ENCODE measurements around a stretch of chr7.

- RRBS: no CpG with 5 or more reads among the region's 11 CpGs
These were observed 50.2 kb upstream of the FAM20C start for GRCh38 chr7:142135-142632.

GRCh38 chr7:212969-213605, 20.7 kb downstream of the FAM20C start:
- RRBS: no CpG with 5 or more reads among the region's 16 CpGs

- RRBS: no CpG with 5 or more reads among the region's 36 CpGs
These were observed 33.9 kb downstream of the FAM20C start for GRCh38 chr7:226011-227007.

DNA sequence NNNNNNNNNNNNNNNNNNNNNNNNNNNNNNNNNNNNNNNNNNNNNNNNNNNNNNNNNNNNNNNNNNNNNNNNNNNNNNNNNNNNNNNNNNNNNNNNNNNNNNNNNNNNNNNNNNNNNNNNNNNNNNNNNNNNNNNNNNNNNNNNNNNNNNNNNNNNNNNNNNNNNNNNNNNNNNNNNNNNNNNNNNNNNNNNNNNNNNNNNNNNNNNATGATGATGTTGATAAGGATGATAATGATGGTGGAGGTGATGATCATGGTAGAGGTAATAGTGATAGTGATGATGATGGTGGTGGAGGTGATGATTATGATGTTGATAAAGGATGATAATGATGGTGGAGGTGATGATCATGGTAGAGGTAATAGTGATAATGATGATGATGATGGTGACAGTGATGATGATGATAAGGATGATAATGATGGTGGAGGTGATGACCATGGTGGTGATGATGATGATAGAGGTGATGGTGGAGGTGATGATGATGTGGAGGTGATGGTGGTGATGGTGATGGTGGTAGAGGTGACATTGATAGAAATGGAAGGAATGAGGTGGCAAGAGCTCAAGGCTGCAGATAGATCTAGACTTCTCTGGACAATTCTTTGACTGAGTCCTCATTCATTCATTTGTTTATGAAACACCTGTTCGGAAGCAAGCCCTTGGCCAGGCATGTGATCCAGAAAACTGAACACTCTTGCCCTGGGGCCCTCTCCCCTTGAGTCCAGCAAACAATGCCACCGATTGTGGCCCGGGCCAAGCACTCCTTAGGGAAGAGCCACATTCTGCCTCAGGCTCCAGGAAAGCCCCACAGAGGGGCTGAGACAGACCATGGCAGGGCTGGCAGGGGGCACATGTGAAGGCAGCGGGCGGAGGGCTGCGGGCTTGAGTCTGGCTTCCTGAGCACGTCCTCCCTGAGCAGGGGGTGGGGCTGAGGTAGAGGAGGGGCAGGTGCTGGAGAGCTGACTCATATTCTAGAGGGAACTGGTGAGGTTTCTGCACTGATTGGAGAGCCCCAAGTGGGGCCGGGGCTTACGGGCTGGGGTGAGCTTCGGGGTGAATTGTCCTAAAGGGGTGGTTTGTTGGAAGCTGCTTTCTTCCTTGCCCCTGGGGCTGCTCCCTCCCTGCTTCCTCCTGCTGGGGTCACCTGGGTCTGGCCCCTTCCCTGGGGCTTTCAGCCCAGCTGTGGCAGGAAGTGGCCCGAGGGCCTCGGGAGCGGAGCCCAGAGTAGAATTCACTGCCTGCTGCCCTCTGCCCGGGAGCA, 48.1 kb downstream of the FAM20C start:
- RRBS: no CpG with 5 or more reads among the region's 14 CpGs

GRCh38 chr7:245070-245657, 44.8 kb upstream of the FOXL3 start:
- RRBS: no CpG with 5 or more reads among the region's 25 CpGs

DNA sequence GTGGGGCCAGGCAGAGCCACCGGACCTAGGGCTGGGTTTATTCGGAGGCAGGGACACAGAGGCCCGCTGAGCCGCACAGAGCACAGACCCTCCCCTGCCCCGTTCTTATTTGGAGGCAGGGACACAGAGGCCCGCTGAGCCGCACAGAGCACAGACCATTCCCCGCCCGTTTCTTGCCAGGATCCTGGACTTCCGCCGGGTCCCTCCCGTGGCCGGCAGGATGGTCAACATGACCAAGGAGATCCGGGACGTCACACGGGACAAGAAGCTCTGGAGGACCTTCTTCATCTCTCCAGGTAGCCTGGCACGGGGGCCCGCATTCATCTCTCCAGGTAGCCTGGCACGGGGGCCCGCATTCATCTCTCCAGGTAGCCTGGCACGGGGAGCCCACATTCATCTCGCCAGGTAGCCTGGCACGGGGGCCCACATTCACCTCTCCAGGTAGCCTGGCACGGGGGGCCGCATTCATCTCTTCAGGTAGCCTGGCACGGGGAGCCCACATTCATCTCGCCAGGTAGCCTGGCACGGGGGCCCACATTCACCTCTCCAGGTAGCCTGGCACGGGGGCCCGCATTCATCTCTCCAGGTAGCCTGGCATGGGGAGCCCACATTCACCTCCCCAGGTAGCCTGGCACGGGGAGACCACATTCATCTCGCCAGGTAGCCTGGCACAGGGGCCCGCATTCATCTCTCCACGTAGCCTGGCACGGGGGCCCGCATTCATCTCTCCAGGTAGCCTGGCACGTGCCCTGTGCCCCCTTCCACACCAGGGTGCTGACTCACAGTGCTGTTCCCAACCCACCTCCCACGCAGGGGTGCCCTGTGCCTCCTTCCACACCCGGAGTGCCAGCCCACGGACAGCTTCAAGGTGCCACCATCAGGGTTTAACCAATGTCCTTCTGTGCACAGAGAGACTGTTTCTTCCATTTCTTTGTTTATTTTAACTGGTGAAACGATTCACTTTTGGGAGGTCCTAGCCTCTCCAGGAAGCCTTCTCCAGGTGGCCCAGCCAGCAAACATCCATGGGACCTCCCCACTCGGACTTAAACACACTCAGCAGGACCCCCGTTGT, 41.5 kb upstream of the FOXL3 start:
- RRBS: no CpG with 5 or more reads among the region's 43 CpGs

- RRBS: 94% methylated on average over 3 of the region's 20 CpGs
These were observed 39.0 kb upstream of the FOXL3 start for GRCh38 chr7:251056-251353.

DNA sequence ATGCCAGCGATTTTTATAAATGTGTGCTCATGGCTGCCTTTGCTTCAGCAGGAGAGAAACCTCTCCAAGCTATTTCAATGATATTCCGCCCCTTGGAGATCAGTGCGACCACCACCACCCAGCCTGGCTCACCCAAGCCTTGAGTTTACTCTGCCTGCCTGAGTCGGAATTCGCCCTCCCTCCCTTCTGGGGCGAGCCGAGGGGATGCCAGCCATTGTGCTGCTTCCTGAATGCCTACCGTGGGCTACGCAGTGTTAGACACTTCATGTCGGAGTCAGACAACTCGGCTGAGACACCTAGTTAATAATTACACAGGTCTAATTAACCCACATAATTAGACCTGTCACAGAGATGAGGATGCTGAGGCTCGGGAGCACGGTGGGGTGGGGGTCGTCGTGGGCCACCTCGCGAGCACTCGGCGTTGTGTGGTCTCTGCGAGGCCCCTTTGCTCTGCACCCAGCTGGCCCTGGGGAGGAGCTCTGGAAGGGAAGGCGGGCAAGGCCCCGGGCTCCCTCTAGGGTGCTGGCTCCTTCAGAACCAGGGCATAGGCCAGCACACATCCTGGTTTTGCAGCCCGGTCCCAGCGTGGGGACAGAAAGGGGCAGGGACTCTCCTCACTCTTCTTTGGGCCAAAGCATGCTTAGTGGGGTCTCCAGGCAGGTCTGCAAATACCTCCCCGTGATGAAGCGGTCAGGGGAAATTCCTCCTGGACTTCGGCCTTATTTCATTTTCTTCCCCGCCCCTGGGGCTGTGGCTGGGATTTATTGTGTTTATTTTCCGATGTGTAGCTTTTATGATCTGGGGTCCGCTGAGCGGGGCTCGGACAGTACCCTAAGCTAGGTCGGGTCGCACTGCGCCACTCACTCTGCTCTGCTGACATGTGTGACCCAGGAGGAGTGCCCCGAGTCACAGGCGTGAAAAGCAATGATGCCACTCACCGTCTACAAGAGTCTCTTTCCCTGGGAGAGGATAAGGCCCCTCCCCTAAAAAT, 5.1 kb upstream of the FOXL3 start:
- RRBS: 82% methylated on average over 2 of the region's 38 CpGs

DNA sequence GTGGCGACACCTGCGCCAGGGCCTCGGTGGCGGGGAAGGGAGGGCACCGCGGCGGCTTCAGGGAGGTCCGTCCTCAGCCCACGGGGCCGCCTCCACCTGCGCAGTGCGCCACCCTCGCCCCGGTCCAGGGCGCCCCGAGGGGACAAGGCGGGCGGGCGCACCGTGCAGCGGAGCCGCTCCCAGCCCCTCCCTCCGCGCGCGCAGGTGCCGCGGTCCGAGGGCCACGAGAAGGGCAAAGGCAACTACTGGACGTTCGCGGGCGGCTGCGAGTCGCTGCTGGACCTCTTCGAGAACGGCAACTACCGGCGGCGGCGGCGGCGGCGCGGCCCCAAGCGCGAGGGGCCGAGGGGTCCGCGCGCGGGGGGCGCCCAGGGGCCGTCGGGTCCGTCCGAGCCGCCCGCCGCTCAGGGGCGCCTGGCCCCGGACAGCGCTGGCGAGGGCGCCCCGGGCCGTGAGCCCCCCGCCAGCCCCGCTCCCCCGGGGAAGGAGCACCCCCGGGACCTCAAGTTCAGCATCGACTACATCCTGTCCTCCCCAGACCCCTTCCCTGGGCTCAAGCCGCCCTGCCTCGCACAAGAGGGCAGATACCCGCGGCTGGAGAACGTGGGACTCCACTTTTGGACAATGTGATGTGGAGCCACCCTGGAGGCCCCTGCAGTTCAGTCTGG, 1.0 kb downstream of the FOXL3 start:
- RRBS: 20% methylated on average over 26 of the region's 78 CpGs

GRCh38 chr7:321334-322049, 31.5 kb downstream of the FOXL3 start:
- RRBS: 93% methylated on average over 3 of the region's 21 CpGs

- RRBS: 92% methylated on average over 8 of the region's 23 CpGs
These were observed 50.7 kb downstream of the FOXL3 start for GRCh38 chr7:340622-341093.

DNA sequence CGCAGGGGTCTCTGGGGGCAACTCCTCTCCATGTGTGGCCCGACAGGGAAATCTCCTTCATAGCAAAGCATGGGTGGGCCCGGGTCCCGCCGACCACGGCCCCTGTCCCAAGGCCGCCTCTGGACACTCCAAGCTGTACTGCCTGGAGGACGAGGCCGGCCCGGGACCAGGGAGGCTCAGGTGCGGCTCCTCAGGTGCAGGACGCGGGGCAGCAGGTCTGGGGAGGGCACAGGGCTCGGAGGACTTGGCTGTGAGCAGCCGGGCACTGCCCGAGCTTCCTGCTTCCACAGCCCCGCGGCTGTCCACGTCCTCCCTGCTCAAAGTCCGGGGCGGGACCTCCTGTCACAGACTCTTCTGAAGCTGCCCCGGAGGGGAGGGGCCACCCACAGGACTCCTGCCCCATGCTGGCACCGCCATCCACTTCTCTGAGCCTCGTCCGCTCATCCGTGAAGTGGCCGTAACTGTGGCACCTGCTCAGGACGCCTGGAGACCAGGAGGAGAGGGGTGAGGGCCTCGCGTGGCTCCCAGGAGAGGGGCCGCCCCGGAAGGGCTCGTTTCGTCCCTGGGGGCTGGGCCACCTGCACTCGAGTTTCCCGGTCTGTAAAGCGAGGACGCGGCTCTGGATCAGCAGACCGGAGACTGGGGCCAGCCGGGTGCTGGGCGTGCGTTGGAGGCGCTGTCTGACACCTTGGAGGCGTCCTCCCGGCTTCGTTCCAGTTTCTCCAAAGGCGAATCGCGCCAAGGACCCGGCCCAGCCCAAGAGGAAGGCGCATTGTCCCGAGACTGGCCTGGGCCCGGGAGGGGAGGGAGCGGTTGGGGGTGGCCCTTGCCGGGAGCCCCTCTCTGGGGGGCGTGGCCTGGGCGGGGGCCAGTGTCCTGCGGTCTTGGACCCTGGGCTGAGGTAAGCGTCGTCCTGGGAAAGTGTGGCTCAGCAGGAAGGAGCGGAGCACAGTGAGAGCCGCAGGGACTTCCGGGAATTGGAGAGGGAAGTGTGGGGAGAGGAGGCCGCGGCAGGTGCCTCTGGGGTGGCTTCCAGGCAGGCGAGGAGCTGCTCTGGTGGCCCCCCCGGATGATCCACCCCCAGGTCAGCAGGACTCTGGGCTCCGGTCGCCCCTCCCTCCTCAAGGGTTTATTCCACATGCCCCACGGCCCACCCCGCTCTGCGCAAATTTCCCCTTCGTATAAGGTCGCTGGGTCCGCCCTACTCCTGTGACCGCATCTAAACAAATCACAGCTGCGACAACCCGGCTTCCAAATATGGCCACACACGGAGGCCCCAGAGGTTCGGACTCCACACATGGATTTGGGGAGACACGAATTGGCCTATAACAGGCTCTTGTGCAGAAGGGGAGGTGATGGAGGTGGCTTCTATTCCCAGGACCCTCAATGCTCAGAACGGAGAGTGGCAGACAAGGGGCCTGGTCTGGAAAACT, 89.6 kb downstream of the FOXL3 start:
- RRBS: 49% methylated on average over 46 of the region's 83 CpGs

DNA sequence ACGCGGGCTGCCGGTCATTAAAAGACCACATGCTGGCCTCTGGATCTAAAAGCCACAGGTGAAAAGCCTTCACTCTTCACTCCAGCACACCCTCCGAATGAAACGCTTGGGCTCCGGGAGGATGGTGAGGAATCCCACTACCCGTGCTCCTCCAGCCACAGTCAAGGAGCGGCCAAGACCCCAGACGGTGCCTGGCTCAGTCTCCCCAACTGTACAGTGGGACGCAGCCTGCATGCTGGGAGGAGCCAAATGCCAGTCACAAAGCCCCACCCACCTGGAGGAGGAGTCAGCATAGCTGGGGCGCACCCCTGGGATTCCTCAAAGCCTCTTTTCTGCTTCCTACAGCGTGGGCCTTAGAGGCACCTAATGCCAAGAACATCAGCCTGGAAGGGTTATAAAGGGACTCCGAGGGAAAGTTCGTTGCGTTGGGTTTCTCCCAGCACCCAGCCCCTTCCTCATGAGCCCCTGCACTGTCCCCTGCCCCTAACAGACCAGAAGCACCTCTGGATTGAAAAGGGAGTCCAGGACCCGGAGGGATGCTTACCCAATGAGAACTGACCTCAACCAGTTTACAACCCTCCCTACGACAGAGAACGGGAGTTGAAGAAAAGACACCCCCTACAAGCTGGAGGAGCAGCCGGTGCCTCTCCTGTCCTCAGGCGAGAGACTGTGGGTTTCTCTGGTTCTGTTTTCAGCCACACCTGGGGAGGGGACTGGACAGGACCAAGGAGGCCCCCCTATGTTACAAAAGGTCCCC, 4.7 kb downstream of the PDGFA start:
- RRBS: 93% methylated on average over 6 of the region's 20 CpGs

DNA sequence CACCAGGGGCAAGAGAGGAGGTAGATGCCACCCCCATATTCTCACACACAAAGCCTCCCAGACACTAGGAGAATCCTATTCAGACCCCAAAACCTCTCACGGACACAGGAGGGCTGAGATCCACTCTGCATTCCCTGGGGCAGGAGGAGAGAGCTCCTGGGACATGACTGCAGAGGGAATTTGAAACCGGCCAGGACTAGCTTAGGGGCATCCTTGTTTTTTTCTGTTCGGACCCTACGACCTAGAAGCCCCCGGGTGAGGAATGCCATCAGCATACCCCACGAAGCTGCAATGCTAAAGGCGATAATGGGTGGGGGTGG, 4.1 kb downstream of the PDGFA start:
- RRBS: 87% methylated on average over 4 of the region's 7 CpGs

DNA sequence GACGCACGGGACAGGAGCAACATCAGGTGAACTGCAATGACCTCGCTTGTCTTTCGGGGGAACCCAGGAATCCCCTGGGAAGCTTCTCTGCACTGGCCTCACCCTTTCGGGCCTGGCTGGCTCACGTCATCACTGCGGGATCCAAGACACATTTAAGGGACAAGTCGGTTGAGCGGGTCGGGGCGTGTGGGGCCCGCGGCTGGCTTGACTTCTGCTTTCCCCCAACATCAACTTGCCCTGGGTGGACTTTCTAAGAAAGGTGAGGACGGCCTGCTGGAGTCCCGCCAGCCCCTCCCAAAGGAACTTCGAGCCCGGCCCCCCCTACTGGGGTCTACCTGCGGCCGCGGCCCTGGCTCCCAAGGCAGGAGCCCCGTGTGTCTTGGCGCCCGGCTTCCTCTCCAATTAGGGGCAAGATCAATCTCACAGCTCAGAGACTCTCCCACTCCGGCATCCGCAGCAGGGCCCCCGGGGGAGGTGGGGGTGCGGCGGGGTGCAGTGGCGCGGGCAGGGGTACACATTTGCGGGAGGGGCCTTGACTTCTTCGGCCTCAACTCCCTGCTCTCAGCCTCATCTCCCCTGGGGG, 29.9 kb upstream of the PDGFA start:
- RRBS: 97% methylated on average over 3 of the region's 32 CpGs

GRCh38 chr7:602402-603085, 82.9 kb upstream of the PDGFA start:
- RRBS: 32% methylated on average over 12 of the region's 34 CpGs

- RRBS: no CpG with 5 or more reads among the region's 16 CpGs
These were observed 83.8 kb upstream of the PDGFA start for GRCh38 chr7:603086-604143.

- RRBS: 97% methylated on average over 14 of the region's 36 CpGs
These were observed 60.7 kb upstream of the DNAAF5 start for GRCh38 chr7:665547-666439.

DNA sequence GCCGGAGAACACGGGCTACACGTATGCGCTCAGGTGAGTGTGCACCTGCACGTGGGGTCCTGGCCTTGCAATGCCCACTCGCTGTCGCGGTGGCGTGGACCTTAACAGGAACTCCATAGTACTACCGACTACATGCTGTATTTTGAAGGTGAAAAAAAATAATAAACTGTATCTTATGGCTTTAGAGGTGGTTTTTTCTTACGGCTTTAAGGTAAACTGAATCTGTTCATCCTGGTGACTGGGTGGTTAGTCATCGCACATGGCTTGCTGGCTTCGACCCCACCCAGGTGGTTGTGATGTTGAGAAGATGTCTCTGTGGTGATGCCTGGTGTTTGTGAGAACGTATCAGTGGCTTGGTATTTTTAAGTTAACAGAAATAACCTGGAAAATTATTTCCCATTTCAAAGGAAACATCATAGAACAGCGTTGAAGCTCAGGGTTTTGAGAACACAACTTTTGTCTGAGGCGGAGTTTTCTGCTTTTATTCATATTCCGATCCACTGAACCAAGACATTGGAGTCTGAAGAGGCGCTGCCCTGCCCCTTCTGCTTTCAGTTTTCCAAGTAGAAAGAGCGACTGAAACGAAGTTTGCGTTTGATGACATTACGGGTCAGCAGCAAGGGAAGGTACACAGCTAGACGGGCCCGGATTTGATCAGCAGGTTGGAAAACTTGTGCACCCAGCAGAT, 437 bp downstream of the SUN1 start:
- RRBS: no CpG with 5 or more reads among the region's 24 CpGs

DNA sequence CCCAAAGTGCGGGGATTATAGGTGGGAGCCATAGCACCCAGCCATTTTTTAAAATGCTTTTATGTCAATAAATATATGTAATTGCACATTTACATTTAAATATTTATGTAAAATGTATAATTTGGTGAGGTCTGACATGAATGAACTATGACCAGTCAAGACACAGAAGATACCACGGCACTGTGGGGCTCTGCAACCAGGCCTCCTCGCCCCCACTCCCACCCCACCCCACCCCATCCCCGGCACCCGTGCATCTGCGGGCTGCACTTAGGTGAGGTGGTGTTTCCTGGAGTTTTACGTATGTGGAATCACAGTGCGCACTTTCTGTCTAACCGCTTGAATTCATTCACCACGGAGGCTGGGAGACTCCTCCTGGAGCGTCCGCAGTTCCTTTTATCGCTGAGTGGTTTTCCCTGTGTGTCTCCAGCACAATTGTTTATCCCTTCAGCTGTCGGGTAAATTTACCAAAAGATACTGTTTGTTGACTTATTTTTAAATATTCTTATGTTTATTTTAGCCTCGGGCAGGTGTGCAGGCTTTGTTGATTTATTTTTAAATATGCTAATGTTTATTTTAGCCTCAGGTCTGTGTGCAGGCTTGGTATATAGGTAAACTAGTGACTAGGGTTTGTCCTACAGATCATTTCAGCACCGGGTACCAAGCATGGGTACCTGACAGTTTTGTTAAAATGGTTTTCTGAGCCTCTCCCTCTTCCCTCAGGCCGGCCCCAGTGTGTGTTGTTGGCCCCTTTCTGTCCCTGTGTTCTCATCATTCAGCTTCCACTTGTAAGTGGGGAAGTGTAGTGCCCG, 5.0 kb downstream of the GET4 start:
- RRBS: 100% methylated on average over 1 of the region's 18 CpGs

Data from mononuclear cell (primary cell).